ENCODE measurements around a stretch of chr17.

DNA sequence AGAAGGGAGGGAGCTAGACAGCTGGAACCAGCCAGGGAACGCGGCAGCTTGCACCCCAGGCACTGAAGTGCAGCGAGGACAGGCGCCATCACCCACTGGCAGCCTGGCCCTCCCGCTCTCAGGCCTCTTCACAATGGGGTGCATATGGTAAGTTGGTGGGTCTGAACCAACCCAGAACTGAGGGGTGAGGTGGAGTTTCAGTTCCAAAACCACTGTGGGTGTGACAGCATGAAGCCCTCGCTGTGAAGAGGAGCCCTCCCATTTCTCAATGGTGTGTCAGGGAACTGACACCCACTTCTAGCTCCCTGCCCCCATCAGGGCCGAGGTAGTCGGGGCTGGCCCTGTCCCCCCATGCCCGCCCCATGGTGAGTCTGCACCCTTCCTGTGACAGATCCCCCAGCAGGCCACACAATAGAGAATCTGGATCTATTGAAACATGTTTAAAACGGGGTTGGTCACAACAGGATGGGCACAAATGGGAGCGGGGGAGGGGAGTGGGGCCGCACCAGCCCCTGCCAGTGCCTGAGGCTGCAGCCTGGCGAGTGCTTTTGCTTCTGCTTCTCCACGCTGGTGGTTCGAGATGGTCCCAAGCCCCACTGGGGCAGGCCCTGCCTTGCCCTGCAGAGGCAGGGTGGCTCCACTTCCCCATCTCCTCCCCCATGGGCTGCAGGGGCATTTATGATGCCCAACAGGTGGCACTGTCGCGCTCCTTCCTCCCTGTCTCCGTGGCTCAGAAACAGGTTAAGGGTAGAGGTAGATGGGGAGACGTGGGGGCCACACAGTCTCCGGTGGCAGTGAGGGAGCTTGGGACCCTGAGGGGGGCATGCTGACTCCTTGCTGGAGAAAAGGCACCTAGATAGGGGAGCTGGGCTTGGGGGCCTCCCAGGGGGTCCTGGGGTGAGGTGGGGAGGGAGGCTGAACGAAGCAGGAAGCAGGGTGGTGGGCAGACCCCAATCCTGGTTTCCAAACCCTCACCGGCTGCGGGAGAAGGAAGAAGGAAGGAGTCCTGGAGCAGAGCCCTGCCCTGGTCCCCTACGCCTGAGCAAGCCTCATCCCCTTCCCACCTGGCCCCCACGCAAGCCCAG lies 2.2 kb downstream of the LIMD2 start:
- PRO-cap = no peak
- RAMPAGE, long total RNA, 2 experiments = no peak in any of the 2 experiments

DNA sequence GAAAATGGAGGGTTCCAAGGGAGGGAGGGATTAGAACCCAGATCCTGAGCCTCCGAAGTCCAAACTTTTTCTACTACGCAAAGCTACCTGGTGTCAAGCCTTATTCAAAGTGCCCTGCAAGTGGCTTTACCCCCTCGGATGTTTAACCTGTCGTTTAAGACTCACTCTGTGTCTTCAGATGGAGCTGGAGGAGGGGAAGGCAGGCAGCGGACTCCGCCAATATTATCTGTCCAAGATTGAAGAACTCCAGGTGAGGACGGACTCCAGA lies 431 bp upstream of the FTSJ3 start:
- PRO-cap = no peak
- RAMPAGE, long total RNA, 2 experiments = no peak in any of the 2 experiments

- PRO-cap = no peak
- RAMPAGE, long total RNA, 2 experiments = no peak in any of the 2 experiments
Observed at GRCh38 chr17:63969081-63969654, 3.5 kb downstream of the SCN4A start.

DNA sequence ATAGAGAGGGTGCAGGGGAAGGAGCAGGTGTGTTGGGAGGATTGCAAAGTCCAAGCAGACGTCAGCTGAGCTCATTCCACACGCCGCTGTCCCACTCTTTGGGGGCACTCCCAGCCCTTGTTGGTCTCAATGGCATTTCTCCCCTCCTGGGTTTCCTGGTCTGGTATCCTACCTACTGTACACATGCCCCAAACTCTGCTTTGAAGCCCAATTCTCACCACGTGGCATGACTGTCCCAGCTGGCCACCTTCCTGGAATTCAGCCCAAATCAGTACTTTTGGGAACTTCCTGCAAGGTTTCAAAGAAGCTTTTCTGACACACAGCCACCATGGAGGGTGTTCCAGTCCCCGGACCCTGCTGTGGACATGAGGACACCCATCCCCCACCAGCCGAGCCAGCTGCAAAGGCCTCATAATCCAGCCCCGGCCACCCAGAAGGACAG lies 18.2 kb upstream of the ICAM2 start:
- PRO-cap = no peak
- RAMPAGE, long total RNA, 2 experiments = no peak in any of the 2 experiments

DNA sequence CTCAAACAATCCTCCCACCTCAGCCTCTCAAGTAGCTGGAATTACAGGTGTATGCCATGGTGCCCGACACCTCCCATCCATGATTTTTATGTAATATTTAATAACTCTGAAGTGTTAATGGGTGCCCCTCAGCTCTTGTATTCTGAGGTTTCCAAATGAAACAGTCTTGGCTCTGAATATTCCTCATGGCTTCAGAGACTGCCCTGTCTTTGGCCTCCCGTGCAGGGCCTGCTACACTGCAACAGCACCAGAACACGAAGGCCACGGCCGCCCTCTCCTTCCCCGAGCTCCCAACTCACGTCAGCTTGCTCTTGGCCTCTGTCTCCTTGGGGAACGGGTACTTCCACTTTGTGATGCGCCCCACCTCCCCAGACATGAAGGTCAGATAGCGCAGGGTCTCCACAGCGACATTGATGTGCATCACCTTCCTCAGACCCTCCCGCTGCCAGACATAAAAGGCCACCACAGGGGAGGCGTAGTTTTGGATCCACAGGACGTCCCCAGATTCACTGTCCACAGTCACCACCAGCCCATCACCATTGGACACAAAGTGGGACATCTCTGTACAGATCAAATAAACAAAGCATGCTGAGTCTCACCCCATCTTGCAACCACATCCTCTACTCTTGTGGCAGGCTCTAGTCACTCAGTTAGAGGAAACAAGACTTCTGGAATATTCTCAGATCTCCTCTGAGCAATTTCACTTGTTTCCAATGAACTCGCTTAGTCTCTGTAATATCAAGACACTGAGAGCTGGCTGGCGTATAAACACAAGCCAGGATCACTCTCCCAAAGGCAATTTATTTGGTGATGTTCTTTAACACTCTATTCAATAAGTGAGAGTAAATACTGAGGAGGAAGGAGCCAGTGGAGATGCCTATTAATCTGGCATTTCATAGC lies 46.2 kb upstream of the ICAM2 start:
- PRO-cap = no peak
- RAMPAGE, long total RNA, 2 experiments = start-site peak on the minus strand in 1 of 2 experiments, centred at position 524 of the sequence, 23 reads per replicate

DNA sequence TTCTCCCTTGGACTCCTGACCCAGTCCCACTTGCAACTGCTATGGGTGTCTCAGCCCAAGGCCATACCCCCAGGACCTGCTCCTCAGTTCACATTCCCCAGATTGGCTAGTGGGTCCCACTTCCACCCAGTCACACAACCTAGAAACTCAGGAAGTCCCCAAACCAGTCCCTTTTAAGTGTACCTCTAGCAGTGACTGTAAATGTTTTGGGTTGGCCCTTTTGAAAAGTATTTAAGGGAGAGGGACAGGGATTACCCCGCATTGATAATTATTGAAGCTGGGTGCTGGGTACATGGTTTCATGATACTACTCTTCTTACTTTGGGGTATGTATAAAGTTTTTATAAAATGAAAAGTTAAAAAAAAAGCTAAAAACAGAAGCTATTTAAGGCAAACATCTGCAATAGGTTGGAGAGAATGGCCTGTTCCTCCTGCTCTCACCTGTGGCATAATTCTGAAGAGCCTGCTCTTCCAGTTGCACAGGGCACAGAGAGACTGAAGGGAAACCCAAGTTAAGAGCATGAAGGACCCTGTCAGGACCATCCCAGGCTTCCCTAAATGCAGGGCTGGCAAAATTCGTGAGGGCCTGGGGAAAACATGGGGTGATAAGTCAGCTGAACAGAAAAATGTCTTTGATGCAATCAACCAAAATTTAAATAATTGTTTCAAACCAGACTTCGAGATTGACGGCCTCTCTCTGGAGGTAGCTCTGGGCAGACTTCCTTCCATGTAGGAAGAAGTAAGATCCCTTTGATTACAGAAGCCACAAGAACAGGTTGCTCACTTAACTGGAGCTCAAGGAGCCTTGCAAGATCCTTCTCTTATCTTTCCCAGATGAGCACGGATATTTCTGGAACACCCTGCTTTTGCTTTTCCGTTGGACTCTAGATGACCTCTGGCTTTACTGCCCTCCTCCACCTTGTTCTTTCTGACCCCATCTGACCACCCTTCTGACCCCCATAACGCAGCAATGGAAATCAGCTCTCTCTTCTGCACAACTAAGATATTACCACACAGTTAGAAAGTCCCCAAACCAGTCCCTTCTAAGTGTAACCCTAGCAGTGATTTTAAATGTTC lies 42.3 kb downstream of the ERN1 start:
- PRO-cap = no peak
- RAMPAGE, long total RNA, 2 experiments = no peak in any of the 2 experiments

GRCh38 chr17:64090982-64091598 lies 38.9 kb downstream of the ERN1 start:
- PRO-cap = no peak
- RAMPAGE, long total RNA, 2 experiments = no peak in any of the 2 experiments

- PRO-cap = no peak
- RAMPAGE, long total RNA, 2 experiments = no peak in any of the 2 experiments
Observed at GRCh38 chr17:64092921-64093395, 37.0 kb downstream of the ERN1 start.

- PRO-cap = bidirectional peak, plus-strand start at chr17:64315454, minus-strand start at chr17:64315346
- RAMPAGE, long total RNA, 2 experiments = no peak in any of the 2 experiments
Observed at GRCh38 chr17:64314978-64315680, 52.1 kb upstream of the TEX2 start.

DNA sequence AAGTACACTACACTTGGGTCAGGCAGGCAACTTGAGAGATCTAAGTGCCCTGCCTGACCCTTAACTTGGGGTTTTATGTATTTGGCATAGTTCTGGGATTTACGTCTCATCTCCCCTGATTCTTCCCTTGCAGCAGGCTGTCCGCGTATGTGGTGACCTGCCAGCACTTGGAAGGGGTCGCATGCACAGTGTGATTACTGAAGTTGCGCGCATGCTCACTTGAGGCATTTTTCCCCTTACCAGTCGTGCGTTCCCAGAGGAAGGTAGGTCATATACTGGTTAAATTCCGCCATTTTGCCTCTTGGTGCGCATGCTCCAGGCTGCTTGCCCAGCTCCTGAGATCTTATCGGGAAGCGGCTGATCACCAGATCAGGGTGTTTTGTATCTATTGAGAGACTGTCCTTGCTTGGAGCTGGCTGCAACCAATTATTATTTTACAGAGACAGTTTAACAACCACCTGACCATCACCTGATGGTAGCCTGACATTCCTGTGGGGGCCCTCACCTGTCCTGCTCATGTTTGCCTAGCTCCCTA lies 56.5 kb upstream of the TEX2 start:
- PRO-cap = no peak
- RAMPAGE, long total RNA, 2 experiments = no peak in any of the 2 experiments

DNA sequence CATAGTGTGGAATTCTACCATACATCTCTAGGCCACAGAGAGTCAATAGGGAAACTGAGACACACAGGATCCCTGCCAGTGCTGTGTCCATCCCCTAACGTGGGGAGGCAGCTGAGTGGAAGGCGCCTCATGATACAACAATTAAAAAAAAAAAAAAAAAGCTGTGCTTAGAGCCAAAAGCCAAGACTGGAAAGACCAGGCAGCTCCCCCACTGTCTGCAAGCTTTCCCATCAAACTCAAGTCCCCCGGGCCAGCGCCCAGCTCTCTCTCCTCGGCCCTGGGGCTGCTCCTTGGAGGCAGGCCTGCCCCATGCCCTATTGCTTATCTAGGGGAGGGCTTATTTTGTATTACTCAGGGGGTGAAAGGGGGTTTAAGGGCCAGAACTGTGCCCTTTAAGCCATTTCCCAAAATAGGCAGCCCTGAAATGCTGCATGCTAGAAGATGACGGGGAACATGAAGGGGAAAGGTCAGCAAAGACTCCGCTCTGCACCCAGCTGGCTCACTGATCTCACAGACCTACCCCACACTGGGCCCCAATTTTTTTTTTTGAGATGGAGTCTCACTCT lies 56.6 kb downstream of the PECAM1 start:
- PRO-cap = no peak
- RAMPAGE, long total RNA, 2 experiments = no peak in any of the 2 experiments

- PRO-cap = no peak
- RAMPAGE, long total RNA, 2 experiments = no peak in any of the 2 experiments
Observed at GRCh38 chr17:64387888-64388554, 2.6 kb downstream of the PECAM1 start.

- PRO-cap = no peak
- RAMPAGE, long total RNA, 2 experiments = no peak in any of the 2 experiments
Observed at GRCh38 chr17:64497991-64498685, 1.3 kb upstream of the POLG2 start.

DNA sequence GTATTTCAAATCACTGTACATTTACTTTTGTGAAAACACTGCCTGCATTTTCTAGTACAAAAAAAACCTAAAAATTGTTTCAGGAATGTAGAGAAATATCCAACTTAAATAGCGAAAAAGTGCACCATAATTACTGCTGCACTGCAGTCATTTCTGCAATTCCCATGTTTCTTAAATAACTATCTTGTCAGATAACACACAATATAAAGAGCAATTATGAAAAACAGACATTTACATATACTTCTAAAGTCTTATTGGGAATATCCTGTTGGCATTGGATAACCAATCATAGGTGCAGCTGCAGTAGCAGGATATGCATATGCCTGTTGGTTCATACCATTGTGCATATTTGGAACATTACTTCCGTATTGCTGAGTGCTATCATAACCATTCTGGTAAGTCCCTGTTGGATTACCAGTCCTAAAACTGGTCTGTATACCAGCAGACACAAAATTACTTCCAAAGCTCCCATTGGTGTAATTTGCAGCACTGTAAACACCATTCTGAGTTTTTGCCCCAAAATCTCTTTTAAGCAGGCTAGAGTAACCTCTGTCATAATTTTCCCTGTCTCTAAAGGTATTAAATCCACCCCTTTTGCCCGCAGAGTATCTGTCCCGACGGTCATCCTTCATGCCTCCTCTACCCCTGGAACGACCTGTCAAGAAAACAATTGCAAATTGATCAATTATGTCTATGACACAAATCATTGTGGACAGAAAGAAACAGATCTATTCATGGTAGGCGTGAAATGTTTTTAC lies 3.0 kb upstream of the POLG2 start:
- PRO-cap = no peak
- RAMPAGE, long total RNA, 2 experiments = no peak in any of the 2 experiments

GRCh38 chr17:64502803-64503741 lies 3.0 kb downstream of the DDX5 start:
- PRO-cap = no peak
- RAMPAGE, long total RNA, 2 experiments = start-site peak on the minus strand in 1 of 2 experiments, at chr17:64503211-64503572 at its widest, 206 to 219 reads per replicate

DNA sequence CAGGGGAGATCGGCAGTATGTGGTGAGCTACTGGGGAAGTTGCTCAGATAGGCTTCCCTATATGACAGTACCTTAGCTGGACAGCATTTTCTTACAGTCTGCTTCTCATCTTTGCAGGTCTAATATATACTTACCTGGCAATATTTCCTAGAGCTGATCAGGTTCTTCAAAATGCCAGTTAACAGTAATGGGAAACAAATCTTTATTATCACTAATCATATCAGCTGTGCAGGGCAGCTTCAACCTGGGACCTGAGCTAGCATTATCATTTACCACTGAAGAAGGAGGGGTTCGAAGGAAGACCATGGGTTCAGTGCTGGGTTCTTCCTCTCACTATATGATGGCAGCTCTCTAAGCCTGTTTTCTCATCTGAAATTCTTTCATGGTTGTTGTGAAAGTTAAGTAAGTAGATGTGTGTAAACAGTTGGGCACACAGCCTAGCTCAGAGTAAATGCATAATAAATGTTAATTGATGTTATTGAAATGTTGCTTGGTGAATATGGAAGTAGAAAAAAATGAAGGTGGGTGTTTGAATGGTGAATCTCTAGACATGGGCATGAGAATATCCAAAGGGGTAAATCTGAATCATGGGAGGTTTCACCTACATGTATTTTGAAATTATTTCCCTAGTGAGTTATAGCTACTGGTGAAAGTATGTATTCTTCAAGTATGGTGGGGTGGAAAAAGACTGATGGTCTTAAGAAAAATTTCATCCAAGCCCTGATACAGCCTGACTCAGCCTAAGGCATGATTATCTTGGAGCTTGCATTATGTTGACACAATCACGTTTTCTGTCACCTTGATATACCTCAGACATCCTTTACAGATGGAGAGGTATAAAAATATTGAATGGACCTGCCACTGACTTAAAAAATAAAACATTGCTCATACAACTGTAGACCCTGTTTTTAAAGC lies 9.1 kb downstream of the CEP95 start:
- PRO-cap = no peak
- RAMPAGE, long total RNA, 2 experiments = start-site peak on the plus strand in 1 of 2 experiments, centred at position 816 of the sequence, 19 reads per replicate

DNA sequence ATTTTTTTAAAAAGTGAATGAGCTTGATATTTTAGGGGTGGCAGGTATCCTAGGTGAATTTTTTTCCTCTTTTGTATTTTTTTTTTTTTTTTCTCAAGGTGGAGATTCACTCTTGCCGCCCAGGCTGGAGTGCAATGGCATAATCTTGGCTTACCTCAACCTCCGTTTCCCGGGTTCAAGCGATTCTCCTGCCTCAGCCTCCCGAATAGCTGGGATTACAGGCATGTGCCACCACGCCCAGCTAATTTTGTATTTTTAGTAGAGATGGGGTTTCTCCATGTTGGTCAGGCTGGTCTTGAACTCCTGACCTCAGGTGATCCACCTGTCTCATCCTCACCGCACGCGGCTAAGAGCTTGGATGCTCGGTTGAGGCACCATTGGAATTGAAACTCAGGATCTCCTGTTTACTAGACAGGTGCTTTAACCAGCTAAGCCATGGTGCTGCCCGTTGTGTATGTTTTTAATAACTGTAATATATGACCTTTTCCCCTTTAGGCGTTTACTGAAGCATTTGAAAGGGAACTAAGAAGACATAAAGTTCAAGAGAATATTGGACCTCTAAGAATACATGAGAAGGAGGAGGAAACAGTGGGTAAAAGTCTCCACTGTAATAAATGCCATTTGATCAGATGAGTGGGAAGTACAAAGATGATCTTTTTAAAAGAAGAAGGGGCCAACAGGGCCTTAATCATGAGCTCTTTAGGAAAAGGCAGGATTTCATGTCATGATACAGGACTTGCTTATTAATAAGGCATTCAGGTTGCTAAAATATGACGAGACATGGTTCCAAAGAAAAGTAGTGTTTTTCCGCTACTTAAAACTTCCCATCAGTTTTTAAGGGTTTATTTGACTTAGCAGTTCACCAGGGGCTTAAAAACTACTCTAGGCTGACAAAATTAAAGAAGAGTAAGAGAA lies 23.9 kb downstream of the CEP95 start:
- PRO-cap = no peak
- RAMPAGE, long total RNA, 2 experiments = no peak in any of the 2 experiments

GRCh38 chr17:64628574-64629210 lies 33.4 kb downstream of the SMURF2 start:
- PRO-cap = no peak
- RAMPAGE, long total RNA, 2 experiments = no peak in any of the 2 experiments

- PRO-cap = no peak
- RAMPAGE, long total RNA, 2 experiments = no peak in any of the 2 experiments
Observed at GRCh38 chr17:64761828-64762458, 99.8 kb upstream of the SMURF2 start.

DNA sequence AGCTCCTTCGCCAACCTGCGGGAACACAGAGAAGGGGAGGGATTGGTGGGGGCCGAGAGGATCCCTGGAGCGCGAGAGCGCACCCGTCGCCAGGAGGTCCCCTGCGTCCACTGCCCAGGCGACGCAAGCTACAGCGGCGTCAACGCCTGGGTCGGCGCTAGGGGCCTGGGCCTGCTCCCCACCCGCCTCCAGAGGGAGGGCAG lies 118.8 kb upstream of the SMURF2 start:
- PRO-cap = no peak
- RAMPAGE, long total RNA, 2 experiments = no peak in any of the 2 experiments